Prostate gland (tissue), 2 donors: ENCODE results near the genes ZC3H8, ZC3H6 and IL36B.

DNA sequence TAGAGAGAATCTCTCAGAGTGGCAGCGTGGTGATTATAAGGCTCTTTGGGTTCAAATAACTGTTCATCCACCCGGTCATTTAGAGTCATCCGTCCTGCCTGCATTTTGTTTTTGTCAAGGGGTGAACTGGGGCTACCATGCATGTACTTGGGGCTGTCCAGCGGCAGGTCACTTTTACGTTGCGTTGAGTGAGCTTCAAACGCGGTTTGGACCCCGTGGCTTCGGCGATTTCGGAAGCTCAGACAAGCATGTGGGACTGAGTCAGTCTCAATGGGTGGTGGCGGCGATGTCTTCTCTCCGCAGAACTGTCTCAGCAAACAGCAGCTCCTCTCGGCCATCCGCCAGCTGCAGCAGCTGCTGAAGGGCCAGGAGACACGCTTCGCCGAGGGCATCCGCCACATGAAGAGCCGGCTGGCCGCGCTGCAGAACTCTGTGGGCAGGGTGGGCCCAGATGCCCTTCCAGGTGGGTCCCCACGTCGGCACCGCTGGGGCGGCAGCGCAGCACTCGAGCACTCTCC, 21.2 kb downstream of the FBLN7 start:
- PRO-cap, result no peak
- RAMPAGE, long total RNA, 2 experiments, result no peak in any of the 2 experiments

DNA sequence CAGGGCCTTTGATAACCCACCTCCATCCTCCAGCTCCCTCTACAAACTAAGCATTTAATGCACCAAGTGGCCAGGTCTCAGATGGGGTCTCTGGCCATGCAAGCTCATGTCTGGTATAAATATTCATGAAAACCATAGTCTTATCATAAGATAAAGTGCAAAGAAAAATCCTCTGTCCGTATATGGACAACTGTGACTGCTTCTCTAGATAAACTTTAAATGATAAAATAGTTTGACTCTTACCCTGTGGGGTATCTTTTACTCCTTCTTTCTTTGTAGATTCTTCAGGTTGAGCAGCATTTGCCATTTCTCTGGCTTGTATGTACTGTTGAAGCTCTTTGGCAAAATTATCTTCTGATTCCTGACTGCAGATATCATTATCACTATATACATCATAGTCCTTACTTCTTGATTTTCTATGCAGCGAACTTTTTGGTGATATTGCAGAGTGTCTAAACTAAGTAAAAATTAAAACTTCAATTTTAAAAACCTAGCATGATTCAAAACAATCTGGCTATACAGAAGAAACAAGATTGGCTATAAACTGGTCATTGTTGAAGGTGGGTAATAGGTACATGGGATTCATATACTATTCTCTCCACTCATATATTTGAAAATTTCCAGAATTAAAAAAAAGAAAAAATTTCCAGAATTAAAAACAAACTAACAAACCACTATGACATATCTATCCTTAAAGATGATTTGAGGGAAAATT, 16.6 kb downstream of the ZC3H8 start:
- PRO-cap, result no peak
- RAMPAGE, long total RNA, 2 experiments, result no peak in any of the 2 experiments

- PRO-cap, result bidirectional peak, plus-strand start at chr2:112255140, minus-strand start at chr2:112255042
- RAMPAGE, long total RNA, 2 experiments, result start-site peak on the minus strand in 2 of 2 experiments, at chr2:112255021-112255089 at its widest, 140 to 240 reads per replicate
Measured at GRCh38 chr2:112254216-112255281, at the start of gene ZC3H8. ZC3H8 (minus strand) TSS chr2:112255042.

DNA sequence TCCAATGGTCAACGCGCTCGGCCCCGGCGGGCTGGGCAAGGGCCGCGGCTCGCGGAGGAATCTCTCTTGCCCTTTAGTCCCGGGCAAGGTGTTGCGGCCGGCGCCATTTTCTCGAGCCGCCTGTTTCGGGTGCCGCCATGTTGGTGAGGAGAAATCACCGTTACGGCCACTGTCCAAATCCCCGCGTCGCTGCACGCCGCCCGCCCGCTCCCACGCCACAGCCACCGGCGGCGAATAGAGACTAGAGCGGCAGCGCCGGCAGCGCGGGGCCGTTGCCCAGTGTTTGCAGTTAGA, at the start of gene ZC3H6:
Gene ZC3H6, plus strand, starts transcription at position 103 of the 294 bp plus-strand sequence.
- PRO-cap, result bidirectional peak, plus-strand start at position 76 of the sequence, minus-strand start outside the sequence
- RAMPAGE, long total RNA, 2 experiments, result start-site peak on the plus strand in 1 of 2 experiments, centred at position 119 of the sequence, 19 reads per replicate

- PRO-cap, result bidirectional peak, plus-strand start at chr2:112276303, minus-strand start at chr2:112276130
- RAMPAGE, long total RNA, 2 experiments, result no peak in any of the 2 experiments
Measured at GRCh38 chr2:112275789-112276879, 737 bp downstream of the ZC3H6 start.

- PRO-cap, result no peak
- RAMPAGE, long total RNA, 2 experiments, result no peak in any of the 2 experiments
Measured at GRCh38 chr2:112280827-112281985, 5.8 kb downstream of the ZC3H6 start.

GRCh38 chr2:112304552-112305030, 29.2 kb downstream of the ZC3H6 start:
- PRO-cap, result no peak
- RAMPAGE, long total RNA, 2 experiments, result no peak in any of the 2 experiments

GRCh38 chr2:112583341-112584019, 929 bp upstream of the CHCHD5 start:
- PRO-cap, result no peak
- RAMPAGE, long total RNA, 2 experiments, result no peak in any of the 2 experiments

GRCh38 chr2:112643547-112644080, 2.1 kb upstream of the SLC20A1 start:
- PRO-cap, result no peak
- RAMPAGE, long total RNA, 2 experiments, result no peak in any of the 2 experiments

GRCh38 chr2:112656626-112657278, 11.0 kb downstream of the SLC20A1 start:
- PRO-cap, result no peak
- RAMPAGE, long total RNA, 2 experiments, result no peak in any of the 2 experiments

DNA sequence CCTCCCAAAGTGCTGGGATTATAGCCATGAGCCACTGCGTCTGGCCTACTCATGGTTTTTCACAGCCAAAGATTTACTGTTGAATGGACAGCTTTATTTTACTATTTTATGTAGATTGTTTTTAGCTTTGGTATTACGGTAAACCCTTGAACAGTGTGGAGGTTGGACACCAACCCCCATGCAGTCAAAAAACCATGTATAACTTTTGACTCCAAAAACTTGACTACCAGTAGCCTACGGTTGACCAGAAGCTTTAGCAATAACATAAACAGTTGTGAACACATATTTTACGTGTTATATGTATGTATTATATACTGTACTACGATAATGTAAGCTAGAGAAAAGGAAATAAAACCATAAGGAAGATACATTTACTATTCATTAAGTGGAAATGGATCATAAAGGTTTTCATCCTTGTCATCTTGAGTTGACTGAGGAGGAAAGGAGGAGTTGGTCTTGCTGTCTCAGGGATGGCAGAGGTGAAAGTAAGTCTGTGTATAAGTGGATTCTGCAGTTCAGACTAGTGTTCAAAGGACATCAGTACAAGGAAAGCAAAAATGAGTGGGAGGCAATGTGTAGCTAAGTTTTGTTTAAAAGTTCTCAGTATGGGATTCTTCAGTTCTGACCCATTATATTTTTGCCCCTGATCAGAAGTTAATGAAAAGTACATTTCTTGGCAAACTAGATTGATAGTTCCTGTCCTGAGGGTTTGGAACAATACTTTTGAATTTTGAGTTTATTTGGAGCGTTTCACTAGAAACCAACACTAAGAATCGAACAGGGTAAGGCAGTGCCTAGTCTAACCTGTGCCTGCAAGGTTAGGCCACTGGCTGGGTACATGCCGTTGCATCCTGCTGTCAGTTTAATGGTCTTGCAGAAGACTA, 18.9 kb downstream of the SLC20A1 start:
- PRO-cap, result no peak
- RAMPAGE, long total RNA, 2 experiments, result no peak in any of the 2 experiments

GRCh38 chr2:112665245-112665819, 19.6 kb downstream of the SLC20A1 start:
- PRO-cap, result no peak
- RAMPAGE, long total RNA, 2 experiments, result no peak in any of the 2 experiments

DNA sequence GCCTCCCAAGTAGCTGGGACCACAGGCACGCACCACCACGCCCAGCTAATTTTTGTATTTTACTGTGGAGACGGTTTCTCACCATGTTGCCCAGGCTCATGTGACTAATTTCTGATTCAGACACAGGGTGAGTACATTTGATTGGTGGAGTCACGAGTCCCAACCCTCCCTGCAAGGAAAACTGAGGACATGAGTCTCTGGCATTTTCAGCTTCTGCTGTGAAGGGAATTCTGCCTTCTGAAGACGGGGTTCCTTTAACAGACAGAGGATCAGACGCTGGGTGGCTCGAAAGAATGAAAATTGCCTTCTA, 29.7 kb upstream of the NT5DC4 start:
- PRO-cap, result no peak
- RAMPAGE, long total RNA, 2 experiments, result no peak in any of the 2 experiments

GRCh38 chr2:112725850-112726390, 5.1 kb downstream of the NT5DC4 start:
- PRO-cap, result no peak
- RAMPAGE, long total RNA, 2 experiments, result no peak in any of the 2 experiments

DNA sequence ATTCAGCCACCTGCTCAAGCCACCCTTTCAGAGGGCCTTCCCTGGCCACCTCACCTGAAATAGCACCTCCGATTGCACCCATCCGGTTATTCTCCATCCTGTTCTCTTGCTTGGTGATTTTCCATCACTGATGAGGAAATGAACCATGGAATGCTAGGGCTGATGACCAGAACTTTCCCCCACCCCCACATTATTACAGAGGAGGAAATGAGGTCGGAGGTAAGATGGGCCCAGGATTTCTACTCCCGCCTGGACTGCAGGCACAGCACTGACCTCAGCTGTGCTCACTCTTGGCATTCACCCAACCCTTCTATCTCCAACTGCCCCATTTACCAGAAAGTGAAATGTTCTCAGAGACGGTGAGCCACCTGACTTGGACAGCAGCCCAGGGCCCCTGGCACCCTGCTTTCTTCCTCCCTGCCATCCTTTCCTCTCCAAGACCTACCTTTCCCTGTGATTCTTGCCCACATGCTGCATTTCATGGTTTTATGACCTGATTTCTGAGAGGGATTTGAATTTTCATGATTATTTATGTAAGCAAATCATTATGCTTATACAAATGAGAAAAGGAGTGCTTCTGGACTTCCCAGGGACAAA, 12.3 kb downstream of the IL1B start:
- PRO-cap, result no peak
- RAMPAGE, long total RNA, 2 experiments, result no peak in any of the 2 experiments

GRCh38 chr2:112885660-112886088, 25.3 kb upstream of the IL37 start:
- PRO-cap, result no peak
- RAMPAGE, long total RNA, 2 experiments, result no peak in any of the 2 experiments

DNA sequence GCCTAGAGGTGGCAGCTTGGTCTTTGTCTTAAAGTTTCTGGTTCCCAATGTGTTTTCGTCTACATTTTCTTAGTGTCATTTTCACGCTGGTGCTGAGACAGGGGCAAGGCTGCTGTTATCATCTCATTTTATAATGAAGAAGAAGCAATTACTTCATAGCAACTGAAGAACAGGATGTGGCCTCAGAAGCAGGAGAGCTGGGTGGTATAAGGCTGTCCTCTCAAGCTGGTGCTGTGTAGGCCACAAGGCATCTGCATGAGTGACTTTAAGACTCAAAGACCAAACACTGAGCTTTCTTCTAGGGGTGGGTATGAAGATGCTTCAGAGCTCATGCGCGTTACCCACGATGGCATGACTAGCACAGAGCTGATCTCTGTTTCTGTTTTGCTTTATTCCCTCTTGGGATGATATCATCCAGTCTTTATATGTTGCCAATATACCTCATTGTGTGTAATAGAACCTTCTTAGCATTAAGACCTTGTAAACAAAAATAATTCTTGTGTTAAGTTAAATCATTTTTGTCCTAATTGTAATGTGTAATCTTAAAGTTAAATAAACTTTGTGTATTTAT, 7.3 kb downstream of the IL36G start:
- PRO-cap, result no peak
- RAMPAGE, long total RNA, 2 experiments, result no peak in any of the 2 experiments

GRCh38 chr2:113032509-113032965, 20.1 kb downstream of the IL36B start:
- PRO-cap, result no peak
- RAMPAGE, long total RNA, 2 experiments, result no peak in any of the 2 experiments

DNA sequence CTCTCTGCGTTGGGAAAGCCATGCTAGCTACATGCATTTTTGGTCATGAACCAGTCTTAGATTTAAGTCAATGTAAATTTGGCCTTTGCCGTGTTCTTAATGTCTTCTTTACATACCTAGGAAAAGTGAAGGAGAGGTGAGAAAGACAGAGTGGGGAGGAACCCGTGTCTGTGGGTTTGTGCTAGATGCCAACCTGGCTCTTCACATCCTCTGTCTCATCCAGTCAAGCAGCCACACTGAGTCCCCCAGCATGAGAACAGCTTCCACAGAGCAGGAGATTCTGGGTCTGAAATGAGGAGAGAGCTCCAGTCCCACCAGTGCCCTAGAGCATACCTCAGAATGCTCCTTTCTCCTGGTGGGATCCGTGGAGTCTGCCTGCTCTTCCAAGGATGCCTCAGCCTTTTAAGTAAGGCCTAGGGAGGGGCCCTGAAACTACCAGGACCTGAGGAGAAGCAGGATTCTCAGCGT, at the start of gene IL36B:
Gene IL36B, minus strand, starts transcription at position 167 of the 468 bp plus-strand sequence.
- PRO-cap, result no peak
- RAMPAGE, long total RNA, 2 experiments, result no peak in any of the 2 experiments

DNA sequence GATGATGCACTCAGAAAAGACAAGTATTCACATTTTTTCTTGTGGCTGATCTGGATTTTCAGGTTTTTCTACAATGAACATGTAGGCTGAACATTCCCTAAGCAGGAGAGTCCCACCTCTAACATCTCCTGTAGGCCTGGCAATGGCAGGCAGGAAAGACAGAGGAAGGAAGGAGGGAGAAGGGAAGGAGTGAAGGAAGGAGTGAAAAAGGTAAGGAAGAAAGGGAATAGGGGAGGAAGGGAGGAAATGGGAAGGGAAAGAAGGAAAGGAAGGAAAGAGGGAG, 523 bp upstream of the IL36RN start:
- PRO-cap, result no peak
- RAMPAGE, long total RNA, 2 experiments, result no peak in any of the 2 experiments